SK-N-DZ (cell line): ENCODE measurements around the gene EPB41L3.

RAMPAGE:
- cytosol, long total RNA = no peak
- nucleus, long total RNA = no peak
Measured at GRCh38 chr18:4630430-4630629, 175.2 kb upstream of the DLGAP1 start.

DNA sequence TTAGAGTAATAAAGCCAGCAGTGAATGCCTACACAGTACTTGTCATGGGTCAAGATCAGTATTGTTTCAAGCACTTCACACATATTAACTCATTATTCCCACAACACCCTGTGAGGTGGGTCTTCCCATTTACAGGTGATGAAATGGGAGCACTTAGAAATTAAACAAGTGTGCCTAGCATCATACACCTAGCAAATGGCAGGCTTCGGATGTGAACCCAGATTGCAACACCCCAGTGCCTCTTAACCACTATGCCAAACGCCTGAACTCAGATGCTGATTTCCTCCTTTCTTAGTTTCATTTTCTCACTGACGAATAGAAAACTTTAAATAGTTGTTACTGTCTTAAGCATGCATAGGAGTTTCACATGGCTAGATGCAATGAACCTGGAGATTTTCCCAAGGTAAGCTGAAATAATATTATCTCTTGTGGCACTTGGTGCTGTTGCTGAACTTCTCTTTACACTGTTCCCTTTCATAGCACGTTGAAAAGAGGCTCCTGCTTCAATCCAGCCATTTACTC lies 14.6 kb upstream of the ZBTB14 start:
RAMPAGE:
- cytosol, long total RNA = no peak
- nucleus, long total RNA = no peak

DNA sequence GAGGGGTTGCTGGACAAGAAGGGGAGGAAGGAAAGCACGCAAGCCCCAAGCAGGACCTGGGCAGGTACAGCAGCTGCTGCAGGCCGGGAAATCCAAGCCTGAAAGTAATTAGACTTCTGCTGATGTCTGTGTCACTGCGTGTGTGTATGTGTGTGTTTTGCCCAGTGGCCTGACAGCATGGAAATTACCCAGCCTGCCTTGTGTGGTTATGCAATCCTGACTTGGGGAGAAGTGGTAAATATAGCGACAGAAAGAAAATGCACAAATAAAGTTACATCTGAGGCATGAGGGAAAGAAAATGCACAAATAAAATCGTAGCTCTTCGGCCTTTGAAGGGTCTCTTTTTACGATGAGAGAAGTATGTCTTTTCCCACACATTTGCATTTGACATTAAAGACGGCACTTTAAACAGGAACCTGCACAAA lies 121.9 kb upstream of the ZBTB14 start:
RAMPAGE:
- cytosol, long total RNA = no peak
- nucleus, long total RNA = no peak

RAMPAGE:
- cytosol, long total RNA = no peak
- nucleus, long total RNA = no peak
Measured at GRCh38 chr18:5456009-5456366, 87.8 kb downstream of the EPB41L3 start.

GRCh38 chr18:5543821-5544575 lies at the start of gene EPB41L3:
TSS of gene EPB41L3 (minus strand) at chr18:5543997.
RAMPAGE:
- cytosol, long total RNA = no peak
- nucleus, long total RNA = no peak

GRCh38 chr18:6058885-6059221 lies 163.5 kb upstream of the TMEM200C start:
RAMPAGE:
- cytosol, long total RNA = no peak
- nucleus, long total RNA = no peak

DNA sequence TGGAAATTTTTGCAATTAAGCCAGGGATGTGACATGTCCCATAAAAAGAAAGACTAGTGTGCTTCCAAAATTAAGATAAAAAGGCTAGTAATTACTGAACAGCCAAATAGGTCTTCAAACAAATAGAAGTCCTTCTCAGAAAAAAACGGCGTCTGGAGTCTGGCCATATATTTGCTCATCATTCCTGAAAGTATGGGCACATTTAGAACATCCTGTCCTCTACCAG lies 63.8 kb upstream of the L3MBTL4 start:
RAMPAGE:
- cytosol, long total RNA = no peak
- nucleus, long total RNA = no peak

GRCh38 chr18:6752482-6752847 lies 22.9 kb downstream of the ARHGAP28 start:
RAMPAGE:
- cytosol, long total RNA = no peak
- nucleus, long total RNA = no peak

DNA sequence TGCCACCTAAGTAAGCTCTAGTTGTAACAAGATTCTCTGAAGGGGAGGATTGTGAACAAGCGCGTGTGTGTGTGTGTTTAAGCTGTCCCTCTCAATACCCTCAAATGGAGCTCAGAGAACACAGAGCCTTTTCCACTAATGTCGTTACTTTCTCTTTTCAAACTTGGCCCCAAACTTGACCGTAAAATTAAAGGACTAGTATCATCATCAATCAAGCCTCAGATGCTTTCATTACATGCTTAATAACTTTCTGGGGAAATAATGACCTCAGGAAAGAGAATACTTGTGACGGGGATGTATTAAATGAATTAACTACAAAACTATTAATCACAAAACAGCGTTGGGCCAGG lies 155.8 kb downstream of the ARHGAP28 start:
RAMPAGE:
- cytosol, long total RNA = no peak
- nucleus, long total RNA = no peak

DNA sequence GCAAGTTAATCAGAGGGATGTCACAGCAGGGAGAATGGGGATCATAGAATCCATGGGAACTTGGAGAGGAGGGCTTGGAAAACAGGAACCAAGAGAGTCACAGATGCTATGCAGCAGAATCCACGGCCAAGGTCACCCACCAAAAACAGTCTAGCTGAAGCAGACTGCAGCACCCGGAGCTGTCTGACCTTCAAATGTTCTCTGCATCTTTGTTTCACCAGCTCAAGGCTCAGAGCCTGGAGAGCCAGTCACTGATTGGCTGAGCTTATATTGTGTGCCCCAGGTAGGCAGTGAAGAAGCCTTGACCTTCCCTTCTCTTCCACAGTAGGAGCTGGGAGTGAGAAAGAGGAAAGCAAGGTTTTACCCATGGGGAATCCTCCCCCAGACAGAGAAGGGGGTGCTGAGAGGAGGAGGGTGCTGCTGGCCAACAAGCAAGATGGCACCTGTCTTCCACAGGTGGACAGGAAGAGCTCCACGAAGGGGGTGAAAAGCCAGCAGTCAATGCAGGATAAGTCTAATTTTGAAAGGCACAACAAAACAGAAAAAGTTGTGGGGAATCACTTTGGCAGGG lies 10.3 kb upstream of the LAMA1 start:
RAMPAGE:
- cytosol, long total RNA = no peak
- nucleus, long total RNA = no peak

DNA sequence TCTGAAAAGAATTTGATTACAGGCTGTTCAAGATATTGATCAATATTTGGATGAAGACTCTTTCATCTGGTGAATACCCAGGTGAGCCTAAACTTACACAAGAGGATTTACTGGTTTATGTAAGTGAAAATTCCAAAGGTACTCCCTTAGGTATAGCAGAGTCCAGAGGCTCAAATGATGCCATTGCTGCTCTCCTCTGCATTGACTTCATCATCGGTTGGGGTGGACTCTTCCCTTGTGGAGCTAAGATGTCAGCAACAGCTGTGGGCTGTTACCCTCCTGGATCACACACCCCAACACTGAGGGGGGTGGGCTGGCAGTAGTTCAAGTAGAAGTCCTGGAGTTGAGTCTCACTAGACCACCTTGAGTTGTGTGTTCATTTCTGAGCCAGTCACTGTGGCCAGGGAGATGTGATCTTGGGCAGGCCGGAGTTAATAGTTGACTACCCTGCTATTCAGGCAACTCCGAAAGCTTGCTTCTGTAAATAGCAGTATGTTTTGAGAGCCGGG lies 236.9 kb downstream of the PTPRM start:
RAMPAGE:
- cytosol, long total RNA = no peak
- nucleus, long total RNA = no peak

DNA sequence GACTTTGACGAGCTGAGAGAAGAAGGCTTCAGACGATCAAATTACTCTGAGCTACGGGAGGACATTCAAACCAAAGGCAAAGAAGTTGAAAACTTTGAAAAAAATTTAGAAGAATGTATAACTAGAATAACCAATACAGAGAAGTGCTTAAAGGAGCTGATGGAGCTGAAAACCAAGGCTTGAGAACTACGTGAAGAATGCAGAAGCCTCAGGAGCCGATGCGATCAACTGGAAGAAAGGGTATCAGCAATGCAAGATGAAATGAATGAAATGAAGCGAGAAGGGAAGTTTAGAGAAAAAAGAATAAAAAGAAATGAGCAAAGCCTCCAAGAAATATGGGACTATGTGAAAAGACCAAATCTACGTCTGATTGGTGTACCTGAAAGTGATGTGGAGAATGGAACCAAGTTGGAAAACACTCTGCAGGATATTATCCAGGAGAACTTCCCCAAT lies 400.4 kb downstream of the PTPRM start:
RAMPAGE:
- cytosol, long total RNA = no peak
- nucleus, long total RNA = no peak

DNA sequence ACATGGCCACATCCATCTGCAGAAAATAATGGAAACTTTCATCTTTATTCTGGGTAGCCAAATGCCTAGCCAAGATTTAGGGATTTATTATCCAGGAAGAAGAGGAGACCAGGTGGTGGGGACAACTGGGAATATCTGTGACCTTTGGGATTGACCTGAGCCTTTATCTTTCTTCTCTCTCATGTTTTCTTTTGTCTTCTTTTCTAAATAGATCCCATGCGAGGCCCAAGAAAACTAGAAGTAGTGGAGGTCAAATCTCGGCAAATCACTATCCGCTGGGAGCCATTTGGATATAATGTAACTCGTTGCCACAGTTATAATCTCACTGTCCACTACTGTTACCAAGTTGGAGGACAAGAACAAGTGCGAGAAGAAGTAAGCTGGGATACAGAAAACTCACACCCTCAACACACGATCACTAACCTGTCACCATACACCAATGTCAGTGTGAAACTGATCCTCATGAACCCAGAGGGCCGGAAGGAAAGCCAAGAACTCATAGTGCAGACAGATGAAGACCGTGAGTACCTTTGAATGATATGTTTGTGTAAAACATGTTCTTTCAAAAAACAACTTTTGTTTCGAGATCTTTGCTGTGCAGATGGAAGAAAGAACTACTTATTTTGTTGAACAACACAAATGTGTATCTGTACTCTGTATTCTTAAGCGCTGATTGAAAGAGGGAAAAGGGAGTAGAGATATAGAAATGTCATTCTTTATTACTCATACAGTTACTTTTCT lies 502.5 kb downstream of the PTPRM start:
RAMPAGE:
- cytosol, long total RNA = no peak
- nucleus, long total RNA = no peak

DNA sequence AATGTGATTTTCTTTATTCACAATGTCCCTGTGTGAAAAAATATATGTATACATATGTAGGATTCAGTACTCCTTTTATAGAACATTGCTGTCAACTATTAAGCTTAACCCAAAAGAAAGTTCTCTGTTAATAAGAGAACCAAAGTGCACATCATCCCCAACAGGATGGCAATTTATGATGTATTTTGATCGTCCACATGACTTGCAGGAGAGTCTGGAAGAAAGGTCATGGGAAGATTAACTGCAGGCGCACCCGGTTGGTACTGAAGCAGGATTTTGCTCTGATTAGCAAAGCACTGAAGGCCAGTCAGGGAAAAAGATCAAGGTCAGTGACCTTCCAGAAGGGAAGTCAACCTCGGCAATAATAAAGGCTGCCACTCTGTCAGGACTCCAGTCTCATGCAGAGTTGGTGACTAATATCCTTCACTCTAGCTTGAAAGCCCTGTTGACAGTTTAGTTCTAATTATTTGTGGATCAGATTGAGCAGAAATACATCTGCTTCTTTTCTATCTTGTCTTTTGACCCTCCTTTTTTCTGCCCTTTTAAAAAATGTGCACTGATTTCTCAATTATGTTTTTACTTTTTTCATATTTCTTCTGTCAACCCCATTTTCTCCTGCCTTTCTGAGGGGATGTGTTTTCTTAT lies 432.7 kb upstream of the RAB12 start:
RAMPAGE:
- cytosol, long total RNA = no peak
- nucleus, long total RNA = no peak

DNA sequence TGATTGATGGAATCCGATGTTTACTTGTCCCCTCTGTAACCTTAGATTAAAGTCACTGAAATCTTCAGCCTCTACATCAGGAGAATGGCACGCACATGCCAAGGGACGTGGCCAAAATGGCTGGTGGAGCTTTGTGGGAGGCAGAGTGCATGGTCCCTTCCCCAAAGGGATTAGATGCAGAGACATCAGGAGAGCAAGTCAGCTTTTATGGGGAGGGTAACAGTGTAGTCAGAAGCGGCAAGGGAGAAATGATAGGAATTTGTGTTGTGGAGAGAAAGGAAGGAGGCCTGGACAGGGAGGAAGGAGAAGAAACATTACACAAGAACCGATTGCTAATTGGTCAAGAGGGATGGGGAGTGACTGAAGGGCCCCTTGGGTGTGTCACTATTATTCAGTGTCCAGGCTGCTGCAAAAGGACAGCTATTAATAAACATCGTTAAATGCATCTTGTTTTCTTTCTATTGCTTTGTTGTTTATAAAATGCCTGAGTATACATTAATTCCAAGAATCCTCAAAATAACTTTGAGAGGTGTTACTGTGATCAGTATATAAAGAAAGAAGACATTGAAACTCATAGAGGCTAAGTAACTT lies 267.3 kb upstream of the RAB12 start:
RAMPAGE:
- cytosol, long total RNA = no peak
- nucleus, long total RNA = no peak

DNA sequence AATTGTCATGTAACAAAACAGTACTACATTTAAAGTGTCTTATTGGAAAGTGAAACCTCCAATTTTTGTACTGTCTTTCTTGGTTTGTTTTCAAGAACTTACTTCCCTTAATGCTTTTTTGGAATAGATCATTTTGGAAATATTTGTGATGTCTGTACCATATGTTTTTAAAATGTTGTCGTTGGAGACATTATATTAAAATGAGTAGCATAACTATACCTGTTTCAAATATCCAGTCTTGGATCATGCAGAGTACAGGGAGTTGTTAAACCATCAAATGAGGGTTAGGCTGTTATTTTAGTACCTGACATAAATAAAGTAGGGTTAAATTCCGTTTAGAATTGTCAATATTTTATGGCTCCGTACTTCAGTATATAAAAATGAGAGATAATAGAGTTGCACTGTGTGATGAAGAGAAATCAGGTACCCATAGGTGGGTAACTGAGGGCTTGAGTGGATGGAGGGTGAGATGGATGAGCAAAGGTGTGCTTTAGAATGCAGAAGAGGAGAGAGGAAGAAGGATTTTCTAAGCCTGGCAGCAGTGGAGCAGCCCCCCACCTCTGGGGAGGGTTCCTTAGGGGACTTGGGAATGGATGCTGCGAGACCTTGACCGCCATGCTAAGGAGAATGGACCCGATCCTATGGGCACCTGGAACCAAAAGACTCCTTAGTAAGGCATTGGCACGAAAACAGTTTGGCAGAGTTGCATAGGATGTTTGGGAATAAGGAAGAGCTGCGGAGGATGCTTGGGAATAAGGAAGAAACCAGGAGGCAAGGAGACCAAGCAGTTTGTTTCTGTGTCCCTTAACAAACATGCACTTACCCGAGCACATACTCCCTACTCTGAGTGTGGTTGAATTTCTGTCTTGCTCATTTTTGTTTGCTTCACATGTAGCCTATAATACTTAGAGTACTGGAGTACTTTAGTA lies 2.0 kb downstream of the RAB12 start:
RAMPAGE:
- cytosol, long total RNA = no peak
- nucleus, long total RNA = start-site peak on the plus strand centred at position 62 of the sequence, 843 bp wide, 20 and 12 reads in 2 replicates

RAMPAGE:
- cytosol, long total RNA = no peak
- nucleus, long total RNA = no peak
Measured at GRCh38 chr18:8632722-8633536, 23.7 kb downstream of the RAB12 start.

GRCh38 chr18:8673495-8673867 lies 31.9 kb upstream of the MTCL1 start:
RAMPAGE:
- cytosol, long total RNA = no peak
- nucleus, long total RNA = no peak

DNA sequence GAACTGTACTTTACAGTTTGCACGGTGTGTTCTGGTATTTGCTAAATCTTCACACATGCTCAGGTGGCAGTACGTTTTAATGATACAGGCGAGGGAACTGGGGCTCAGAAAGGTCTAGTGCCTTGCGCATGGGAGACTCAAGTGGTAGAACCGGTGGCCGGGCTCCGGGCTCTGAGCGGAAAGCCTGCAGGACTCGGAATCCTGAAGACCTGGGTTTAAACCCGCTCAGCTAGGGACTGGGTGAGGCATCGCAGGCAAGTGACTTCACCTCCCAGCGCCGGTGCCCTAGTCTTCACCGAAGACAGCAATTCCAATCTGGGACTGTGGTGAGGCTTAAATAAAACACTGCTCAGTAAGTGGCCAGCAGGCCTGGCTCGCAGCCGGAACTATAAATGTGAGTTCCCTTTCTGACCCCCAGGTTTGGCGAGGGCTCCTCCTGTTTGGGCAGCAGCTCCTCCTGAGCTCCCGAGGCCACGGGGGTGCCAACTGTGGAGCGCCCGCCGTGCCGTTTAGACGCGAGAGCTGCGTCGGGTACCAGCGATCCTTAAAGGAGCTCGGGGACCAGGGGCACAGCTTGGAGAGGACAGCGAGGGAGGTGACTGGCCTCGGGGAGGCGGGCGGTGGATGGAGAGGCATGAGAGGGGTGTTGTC lies 973 bp upstream of the MTCL1 start:
RAMPAGE:
- cytosol, long total RNA = no peak
- nucleus, long total RNA = no peak

GRCh38 chr18:8707756-8708073 lies 2.4 kb downstream of the MTCL1 start:
RAMPAGE:
- cytosol, long total RNA = no peak
- nucleus, long total RNA = no peak